Pulmonary artery (tissue), 1 donor: ENCODE results near the genes NEMF, SOS2 and FRMD6.

DNA sequence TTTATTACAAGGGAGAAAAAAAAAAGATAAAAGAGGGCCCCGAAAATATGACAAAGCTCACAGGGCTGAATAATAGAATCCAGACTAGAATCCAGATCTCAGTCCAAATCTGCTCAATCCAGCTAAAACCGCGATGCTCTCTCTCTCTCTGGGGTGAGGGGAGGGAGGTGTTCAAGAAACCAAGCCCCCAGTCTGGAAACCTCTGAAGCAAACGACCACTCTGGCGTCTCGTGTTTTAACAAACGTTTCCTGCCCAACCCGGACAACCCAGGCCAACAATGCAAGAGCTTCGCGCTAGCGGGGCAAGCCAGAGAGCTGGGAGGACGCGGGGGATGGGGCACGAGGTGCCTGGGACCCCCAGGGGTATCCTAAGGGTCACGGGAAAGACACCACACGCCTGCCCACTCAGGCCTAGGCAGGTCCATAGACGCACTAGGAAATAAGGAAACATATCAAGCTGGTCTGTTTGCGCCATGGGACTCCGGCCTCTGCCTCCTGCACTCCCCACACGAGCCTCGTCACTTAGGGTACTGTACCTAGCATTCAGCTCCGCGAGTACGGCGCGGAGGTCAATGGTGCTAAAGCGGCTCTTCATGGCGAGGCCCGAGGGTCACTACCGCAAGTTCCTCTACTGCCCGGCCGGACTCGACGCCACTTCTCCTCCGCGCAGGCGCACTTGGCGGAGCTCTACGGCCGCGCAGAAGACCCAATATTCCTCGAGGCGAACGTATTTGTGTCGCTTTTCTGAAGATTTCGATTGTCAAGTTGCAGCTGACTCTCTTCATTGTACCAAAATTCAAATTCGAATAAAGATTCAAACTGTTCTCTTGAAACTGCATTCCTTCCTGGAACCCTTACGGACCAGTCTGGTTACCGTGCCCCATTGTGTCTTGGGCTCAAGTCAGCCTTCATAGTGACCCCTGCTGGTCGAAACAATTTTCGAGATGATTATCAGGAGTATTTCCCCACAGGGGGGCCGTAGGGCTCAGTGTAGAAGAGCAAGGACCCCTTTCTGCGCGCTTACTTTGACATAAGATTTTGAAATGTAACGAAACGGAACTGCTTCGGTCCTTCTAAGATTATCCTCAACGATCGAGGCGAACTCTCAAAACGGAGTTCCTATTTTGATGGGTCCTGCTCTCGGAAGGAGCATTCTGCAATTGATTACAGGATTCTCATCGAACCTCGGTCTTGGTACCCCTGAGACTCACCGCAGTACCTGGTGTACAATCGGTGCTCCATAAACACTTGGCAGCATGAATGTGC, at the start of gene NEMF:
NEMF (minus strand) TSS at position 630 of the 1,266 bp plus-strand sequence.
- PRO-cap, result unidirectional peak, minus-strand start at position 622 of the sequence

- PRO-cap, result no peak
Measured at GRCh38 chr14:49886650-49886939, 6.3 kb upstream of the ARF6 start.

GRCh38 chr14:50010809-50011245, 105.5 kb downstream of the VCPKMT start:
- PRO-cap, result no peak

GRCh38 chr14:50081938-50082280, 34.5 kb downstream of the VCPKMT start:
- PRO-cap, result no peak

DNA sequence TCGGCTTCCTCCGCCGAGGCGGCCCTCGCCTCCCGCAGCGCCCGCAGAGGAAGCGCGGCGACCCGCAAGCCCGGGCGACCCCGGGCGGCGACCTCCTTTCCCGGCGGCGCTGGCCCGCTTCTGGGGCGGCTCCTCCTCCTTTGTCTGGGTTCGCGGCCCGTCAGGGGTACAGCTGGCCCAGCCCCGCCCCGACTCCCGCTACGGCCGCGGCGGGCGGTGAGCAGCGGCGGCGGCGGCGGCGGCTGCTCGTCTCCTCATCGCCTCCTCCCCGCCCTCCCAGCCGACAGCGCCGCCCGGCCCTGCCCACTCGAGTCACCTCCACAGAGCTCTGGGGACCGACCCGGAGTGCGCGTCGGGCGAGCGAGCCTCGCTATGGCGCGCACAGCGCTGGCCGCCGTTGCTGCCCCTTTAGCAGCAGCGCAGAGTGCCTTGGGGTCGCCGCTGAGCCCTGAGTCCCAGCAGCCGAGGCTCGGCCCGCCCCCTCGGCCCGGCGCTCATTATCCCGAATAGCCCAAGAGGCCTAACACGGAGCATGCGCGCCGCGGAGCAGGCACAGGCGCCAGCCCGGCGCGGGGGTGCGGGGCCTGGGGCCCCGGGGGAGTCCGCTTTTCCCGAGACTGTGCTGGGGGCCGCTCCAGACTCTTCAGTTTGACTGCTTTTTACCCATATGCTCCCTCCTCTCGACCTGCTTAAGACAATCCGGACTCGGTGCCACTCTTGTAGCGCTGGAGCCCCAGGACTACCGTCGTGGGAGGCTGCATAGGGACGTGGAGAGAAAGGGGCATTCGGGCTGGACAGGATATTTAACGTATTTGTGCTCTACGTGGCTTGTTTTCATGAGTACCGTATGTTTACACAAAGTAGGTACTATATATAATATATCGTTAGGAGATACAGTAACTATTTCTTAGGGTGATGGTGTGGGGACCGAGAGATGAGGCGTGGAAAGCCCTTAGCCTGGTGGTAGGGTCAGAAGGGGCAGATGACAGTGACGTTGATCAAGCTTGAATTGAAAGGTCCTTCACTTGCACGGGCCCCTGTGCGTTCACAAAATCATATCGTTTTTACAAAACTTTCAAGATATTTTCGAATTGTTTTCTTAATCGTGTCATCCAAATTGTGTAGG, at the start of gene SOS2:
SOS2 (minus strand) TSS at position 122 of the 1,126 bp plus-strand sequence.
- PRO-cap, result bidirectional peak, plus-strand start at position 345 of the sequence, minus-strand start at position 278 of the sequence; bidirectional peak, plus-strand start at position 533 of the sequence, minus-strand start at position 421 of the sequence

DNA sequence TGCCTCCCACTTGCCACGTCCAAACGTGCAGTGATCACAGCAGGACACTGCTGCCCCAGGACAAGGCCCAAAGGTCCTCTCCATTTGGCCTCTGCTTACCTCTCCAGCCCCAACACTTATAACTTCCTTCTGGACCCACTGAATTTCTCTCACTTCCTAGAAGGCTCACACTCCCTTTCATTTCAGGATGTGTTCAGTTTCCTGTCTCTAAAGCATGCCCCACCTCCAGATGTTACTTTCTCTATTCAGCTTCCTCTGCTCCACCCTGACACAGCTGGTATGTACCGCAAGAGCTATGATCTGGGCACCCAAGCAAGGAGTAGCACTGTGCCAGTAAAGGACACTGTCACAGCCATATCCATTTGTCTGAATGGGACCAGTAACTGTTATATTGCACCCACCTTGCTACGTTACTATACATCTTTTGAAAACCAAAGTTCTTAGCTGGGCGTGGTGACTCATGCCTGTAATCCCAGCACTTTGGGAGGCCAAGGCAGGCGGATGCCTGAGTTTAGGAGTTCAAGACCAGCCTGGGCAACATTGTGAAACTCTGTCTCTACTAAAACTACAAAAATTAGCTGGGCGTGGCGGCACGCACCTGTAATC, 32.8 kb downstream of the CDKL1 start:
- PRO-cap, result no peak

- PRO-cap, result no peak
Measured at GRCh38 chr14:50459723-50460164, 63.1 kb upstream of the CDKL1 start.

- PRO-cap, result no peak
Measured at GRCh38 chr14:50522024-50522494, 10.3 kb downstream of the MAP4K5 start.

DNA sequence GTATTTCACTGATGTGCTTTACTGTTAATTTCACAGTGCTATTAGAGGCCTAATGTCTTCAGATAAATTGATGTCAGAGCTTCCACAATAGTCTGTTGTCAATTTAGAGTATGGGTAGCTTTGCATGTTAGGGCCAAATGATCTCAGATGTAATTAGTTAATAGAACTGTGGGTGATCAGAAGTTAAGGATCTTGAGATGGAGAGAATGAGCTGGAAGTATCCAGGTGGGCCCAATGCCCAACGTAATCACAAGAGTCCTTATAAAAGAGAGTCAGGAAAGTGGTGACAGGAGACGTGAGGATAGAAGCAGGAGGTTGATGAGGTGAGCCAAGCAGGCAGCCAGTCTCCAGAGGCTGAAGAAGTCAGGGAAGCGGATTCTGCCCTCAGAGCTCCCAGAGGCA, 9.9 kb upstream of the SAV1 start:
- PRO-cap, result no peak

DNA sequence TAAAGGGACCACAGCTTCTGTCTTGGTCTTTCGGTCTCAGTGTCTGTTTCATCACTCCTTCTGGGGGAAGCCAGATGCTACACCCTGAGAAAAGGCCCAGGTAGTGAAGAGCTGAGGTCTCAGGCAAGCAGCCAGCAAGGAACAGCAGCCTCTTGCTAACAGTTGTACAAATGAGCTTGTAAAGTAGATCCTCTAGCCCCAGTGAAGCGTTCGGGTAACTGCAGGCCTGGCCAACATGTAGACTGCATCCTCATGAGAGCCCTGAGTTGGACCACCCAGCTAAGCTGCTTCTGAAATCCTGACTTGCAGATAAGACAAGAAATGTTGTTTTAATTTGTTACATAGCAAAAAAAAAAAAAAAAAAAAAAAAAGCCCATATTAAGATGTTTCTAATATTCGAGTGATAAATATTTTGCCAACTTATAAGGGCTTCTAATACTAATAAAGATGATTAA, 69.1 kb upstream of the SAV1 start:
- PRO-cap, result no peak

DNA sequence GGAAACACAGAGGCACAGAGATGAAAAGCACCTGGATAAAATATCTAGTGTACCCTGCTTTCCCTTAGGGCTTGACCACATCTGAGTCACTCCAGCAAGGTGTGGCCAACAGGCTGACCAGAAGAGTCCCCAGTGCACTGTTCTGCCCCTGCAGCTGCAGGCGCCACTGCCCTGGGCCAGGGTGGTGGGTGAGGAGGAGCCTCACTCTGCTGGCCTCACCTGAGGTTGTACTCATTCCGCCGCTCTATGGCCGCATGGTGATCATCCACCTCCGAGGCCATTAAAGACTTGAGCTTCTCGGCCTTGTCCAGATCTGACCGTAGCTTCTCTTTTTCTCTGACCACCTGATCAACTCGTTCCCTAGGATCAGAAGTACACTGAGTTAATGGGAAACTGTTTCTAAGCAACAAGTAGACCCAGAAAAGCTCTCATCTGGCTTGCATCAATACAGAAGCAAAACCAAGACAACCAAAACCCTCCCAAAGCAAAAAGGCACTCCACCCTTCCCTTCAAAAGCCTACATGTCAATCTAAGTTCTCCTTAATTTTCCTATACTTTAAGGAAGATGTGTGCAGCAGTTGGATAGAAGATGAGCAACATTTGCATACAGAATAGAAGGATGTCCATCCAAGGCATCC, 60.2 kb downstream of the NIN start:
- PRO-cap, result no peak

GRCh38 chr14:50791806-50792238, 39.1 kb downstream of the NIN start:
- PRO-cap, result no peak

DNA sequence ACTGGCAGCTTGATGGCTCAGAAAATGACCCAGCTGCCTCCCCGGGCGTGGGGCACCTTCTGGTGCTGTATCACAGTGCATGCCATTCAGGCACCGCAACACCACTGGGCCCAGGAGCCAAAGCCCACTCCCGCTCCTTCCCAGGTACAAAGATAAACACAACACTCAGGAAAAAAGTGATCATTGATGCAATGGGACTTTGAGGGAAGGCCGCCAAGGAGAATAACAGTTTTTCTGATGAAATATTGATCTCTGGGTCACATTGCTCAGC, 65.7 kb downstream of the TRIM9 start:
- PRO-cap, result no peak

DNA sequence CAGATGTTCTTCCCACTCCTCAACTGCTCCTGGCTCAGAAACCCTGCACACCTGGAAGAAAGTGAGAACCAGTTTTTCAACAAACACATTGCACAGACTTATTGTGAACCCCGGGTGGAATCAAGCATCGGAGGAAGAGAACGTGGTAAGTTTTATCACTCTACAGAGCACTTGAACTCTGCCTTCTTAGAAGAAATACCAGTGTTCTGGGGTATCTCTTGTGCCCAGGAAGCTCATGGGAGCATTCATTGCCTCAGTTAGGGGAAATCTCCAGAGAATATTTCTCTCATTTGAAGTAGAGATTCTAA, 93.3 kb downstream of the TMX1 start:
- PRO-cap, result no peak

DNA sequence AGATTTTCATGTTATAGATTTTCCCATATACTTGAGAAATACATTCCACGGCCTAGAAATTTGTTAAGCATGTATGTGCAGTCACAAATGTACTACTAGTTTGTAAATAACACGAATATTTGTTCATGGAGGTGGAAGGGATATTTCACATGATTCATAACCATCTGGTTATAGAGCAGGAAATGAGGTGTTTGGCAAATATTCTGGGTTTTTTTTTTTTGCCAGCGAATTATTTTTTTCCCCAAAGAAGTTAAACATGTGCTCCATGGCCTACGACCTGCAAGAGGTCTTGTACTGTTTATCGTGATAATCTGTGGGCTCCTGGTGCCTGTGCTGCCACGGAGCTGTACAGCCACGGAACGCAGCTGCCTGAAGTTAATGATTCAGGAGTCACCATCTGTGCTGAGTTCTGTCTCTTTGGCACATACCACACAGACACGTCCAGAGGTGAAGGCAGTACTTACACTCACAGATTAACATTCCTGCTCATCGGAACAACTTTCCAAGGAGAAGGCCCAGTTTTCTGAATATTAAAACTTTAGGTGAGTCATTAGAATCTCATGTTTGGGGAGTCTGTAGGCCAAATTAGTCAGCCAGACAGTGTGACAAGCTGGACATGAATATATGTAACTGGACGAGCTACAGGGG, 156.3 kb downstream of the TMX1 start:
- PRO-cap, result no peak

- PRO-cap, result no peak
Measured at GRCh38 chr14:51448832-51449481, 202.8 kb upstream of the FRMD6 start.

DNA sequence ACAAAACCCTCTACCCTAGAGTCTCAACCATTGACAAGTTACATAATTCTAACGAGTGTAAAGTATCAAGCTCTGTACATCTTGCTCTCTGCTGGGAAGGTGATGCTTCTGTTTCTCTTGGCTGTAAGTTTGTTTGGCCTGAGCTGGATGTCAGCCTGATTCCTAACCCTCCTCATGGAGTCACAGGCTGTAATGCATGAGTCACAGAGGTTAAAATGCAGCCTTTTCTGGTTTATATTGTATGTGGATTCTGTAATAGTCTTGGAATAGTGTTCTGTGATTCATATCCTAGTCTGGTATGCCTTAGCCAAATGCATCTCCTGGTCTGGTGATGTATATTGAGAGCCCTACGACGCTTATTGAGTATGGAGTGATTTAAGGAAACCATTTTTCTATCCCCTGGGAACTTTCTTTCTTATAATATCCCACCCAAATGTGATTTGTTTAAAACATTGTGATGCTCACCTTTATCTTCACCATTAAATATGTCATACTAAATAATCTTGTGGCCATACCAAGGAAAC, 104.4 kb upstream of the FRMD6 start:
- PRO-cap, result no peak

GRCh38 chr14:51651537-51652423, at the start of gene FRMD6:
FRMD6 (plus strand) TSS chr14:51651910.
- PRO-cap, result bidirectional peak, plus-strand start at chr14:51651947, minus-strand start at chr14:51651668

- PRO-cap, result no peak
Measured at GRCh38 chr14:51800345-51800860, 60.0 kb upstream of the GNG2 start.

DNA sequence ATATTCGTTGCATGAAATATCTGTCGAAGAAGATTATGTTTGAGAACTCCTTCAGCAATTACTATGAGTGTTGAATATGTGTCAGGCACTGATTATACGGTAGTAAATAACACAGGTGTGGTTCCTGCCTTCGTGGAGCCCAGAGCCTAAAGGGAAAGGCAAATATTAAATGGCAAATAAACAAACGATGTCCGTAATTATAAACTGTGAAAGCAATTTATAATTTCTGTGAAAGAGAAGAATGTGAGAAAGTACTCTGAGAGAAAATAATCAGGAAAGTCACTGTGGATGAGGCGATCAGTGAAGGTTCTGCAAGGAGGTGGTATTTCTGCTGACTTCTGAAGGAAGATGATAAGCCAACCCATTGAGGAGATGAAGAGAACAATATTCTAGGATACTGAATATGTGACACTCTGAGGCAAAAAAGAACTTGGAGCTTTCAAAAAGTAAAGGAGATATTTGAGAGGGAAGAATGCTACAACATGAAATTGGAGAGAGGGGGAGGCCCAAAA, 27.9 kb upstream of the RTRAF start:
- PRO-cap, result no peak